Vein endothelial cell (primary cell): ENCODE measurements around a stretch of chr11.

- CAGE, long polyA plus RNA = no peak
These were observed 1.0 kb upstream of the PRR33 start for GRCh38 chr11:1892596-1893289.

- CAGE, long polyA plus RNA = no peak
These were observed 5.3 kb upstream of the PRR33 start for GRCh38 chr11:1896828-1897495.

- CAGE, long polyA plus RNA = no peak
These were observed 11.5 kb upstream of the TNNT3 start for GRCh38 chr11:1907932-1908435.

- CAGE, long polyA plus RNA = no peak
These were observed 2.5 kb upstream of the TNNT3 start for GRCh38 chr11:1916864-1917599.

- CAGE, long polyA plus RNA = no peak
These were observed 6.0 kb downstream of the TNNT3 start for GRCh38 chr11:1925567-1925816.

- CAGE, long polyA plus RNA = no peak
These were observed 12.5 kb downstream of the TNNT3 start for GRCh38 chr11:1931937-1932526.

DNA sequence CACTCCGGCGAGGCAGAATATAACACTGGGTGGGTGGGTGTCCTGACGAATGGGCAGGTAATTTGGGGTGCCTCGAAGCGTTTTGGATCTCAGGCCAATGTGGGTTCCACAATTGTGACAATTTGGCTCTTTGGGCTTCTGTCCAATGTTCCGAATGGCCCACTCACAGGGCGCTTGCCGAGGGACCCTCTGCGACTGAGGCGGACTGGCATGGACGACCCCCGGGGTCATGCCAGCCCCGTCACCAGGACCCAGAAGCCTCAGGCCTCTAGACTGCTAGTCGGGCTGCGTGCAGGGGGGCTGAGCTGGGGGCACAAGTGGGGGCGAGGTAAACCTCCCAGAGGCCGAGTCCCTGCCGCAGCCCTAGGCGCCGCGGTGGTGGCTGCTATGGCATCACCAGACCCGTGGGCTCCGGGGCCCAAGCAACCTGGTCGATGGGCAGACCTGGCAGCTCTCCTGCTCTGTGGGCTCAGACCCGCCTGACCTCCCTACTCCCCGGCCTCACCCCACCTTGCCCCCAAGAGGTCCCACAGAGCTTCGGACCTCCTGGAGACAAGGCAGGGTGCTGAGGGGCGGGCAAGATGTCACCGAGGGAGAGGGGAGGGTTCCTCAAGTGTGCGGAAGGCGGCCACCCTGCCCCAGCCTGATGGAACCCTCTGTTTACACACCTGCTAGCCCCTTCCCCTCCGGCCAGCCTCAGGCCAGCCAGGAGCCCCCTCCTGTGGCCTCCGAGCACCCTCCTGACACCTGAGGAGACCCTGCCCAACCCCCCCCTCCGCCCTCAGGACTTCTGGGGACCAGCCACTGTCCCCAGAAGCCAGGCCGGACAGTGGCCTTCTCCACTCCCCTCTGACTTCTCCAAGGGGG is 9.5 kb downstream of the IGF2 start:
- CAGE, long polyA plus RNA = no peak

- CAGE, long polyA plus RNA = no peak
These were observed 8.1 kb downstream of the IGF2 start for GRCh38 chr11:2131106-2131515.

DNA sequence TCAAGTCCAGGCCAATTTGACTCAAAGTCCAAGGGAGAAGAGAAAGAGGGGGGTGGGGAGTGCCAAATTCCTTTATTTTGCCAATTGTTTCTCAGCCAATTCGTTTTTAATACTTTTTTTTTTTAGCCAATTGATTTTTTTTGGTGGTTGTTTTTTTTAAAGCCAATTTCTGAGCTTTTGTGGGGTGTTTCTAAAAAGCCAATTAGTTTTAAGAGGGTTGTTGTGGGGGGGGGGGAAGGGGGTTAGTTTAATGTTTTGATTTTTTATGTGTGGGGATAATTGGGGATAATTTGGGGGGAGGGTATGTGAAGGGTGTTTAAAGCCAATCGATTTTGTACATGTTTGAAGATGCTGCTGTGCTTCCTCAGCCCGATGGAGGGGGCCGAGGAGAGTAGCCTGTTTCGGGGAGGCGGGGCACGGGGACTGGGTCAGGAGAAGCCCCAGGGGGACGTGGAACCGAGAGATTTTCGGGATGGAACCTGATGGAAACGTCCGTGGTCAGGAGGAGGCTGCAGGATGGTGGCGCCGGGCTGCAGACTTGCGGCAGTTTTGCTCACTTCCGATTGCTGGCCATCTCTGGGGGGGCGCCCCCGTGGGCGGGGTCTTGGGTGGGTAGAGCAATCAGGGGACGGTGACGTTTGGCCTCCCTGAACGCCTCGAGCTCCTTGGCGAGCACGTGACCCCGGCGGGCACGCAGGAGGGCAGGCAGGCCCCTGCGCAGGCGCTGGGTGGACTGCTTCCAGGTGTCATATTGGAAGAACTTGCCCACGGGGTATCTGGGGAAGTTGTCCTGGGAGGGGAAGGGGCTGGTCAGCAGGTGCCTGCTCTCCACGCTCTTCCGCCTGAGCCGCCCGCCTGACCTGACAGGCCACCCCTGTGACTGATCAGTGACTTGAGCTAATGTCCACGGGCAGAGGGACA is 6.5 kb downstream of the IGF2 start:
- CAGE, long polyA plus RNA = no peak

DNA sequence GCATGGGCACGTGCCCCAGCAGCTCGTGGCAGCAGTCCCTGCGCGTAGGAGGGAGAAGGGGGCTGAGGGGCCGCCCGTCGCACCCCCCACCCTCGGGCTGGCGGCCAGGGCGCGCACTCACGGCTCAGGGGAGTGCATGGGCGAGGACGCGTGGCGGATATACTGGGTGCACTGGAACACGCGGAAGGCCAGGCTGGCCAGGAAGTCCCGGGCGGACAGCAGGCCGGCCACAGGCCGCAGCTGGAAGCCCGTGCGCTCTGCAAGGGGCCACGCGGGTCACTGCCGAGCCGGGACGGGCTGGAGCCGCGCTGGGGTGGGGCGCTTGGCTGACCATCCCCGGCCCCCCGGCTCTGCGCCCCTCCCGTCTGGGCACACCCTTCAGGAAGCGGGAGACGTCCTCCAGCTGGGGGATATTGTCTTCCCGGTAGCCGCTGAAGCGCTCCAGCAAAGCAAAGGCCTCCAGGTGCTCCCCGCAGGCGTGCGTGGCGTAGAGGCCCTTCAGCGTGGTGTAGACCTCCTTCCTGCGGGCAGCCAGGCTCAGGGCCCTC is 5.0 kb downstream of the TH start:
- CAGE, long polyA plus RNA = no peak

DNA sequence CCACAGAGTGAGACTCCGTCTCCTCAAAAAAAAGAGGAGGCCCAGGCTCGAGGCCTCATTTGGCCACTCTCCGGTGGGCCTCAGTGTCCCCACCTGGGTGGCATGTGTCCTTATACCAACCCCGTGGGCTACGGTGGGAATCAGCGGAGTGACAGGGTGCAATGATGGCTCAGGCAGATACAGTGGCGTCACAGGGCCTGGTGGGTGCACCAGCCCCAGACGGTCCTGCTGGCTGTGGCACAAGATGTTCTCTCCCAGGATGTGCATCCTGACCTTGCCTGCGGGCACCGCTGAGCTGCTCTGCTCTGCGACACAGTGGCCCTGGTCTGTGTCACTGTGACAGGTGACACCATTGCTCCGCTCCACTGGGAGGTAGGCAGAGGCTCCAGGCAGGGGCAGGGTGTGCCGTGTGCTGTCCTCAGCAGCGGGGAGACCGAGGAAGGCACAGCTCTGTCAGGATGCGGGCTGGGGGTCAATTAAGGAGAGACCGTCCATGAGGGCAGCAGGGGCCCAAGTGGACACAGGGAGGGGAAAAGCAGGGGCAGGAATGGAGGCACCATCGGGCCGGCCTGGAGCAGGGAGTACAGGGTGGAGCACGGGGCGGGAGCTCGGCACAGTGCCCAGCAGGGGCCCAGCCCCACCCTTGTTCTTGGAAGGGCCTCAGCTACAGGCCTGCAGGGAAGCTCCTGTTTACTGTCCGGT is 21.7 kb upstream of the TH start:
- CAGE, long polyA plus RNA = no peak

- CAGE, long polyA plus RNA = no peak
These were observed 30.9 kb upstream of the TH start for GRCh38 chr11:2202380-2202962.

DNA sequence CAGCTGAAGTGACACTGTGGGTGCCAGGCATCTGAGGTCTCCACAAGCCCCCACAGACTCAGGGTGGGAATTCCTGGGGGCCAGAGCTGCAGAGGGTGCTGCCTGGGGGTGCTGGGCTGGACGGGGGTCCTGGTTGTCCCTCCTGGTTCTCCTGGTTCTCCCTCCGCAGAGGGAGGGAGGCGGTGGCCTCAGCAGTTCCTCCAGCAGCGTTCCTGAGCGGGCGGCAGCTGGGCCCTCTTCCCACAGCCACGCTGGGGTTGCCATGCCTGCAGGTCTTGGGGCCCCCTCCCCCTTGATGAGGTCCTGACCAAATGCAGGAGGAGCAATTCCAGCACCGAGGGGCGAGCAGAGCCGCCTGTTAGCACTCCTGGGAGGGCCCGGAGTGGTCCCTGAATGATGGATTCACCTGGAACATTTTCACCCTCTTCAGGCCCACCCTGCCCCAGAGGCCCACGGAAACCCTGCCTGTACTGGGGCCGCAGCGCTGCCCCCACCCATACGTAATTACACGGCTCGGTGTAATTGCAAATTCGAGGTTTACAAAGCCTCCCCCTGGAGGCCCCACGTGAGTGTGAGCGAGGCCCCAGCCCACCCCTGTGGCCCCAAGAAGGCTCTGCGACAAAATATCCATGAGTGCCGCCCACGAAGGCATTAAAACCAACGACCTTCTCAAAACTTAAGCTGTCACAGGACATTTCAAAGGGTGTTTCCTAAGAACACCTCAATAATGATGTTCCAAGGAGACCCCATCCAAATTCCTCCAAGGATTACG is 597 bp downstream of the C11orf21 start:
- CAGE, long polyA plus RNA = no peak

GRCh38 chr11:2302823-2303461 is 1.1 kb downstream of the TSPAN32 start:
- CAGE, long polyA plus RNA = no peak

DNA sequence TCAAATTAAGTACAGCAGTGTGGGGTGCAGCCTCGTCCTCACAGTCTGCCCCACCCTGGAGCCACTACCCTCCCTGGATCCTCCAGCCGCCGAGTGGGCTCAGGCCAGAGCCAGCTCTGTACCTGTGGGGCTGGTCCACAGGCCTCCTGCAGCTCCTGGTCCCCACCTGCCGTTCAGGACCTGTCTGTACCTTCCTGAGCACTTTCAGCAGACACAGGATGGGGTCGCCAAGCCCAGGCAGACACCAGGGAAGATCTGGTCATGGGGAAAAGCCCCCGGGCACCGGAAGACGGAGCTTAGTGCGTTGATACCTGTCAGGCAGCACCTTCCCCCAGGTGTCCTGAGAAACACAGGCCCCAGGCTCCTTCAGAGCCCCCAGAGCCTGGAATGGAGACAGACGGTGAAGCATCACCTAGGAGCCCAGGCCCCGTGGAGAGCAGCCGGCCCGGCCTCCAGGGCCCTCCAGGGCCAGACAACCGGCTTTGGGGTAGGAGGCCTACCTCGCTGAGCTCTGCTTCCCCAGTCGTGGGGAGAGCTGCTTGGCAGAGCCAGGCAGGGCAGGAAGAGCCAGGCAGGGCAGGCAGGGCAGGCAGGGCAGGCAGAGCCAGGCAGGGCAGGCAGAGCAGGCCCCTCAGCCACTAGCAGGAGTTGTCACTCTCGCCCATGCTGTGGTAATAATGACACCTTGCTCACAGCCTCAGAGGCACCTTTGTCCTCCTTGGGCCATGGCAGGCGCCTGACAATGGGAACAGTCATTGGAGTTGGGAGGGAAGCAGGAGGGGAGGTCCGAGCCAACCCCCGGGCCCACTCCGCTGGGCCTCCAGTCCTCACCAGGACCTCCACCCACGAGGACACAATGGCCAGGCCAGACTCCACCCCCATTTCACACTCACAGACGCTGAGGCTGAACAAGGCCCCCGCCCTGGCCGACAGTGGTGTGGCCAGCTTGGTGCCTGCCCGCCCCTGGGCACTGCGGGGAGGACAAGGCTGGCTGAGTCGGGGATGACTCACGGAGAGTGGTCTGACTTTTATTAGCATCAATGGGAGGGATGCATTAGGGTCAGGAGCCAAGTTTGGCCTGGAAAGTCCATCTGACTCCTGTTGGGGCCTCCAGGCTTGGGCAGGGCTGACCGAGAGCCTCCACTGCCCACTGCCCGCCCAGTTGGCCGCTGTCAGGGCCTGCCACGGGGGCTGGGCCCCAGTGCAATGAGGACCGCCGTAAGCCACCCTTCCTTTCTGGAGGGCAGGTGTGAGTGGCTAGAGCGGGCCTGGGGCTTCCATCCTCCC is 10.1 kb downstream of the TSPAN32 start:
- CAGE, long polyA plus RNA = no peak

- CAGE, long polyA plus RNA = no peak
These were observed 13.4 kb downstream of the TSPAN32 start for GRCh38 chr11:2314861-2315929.

- CAGE, long polyA plus RNA = no peak
These were observed 1.1 kb upstream of the CD81 start for GRCh38 chr11:2375945-2376572.

DNA sequence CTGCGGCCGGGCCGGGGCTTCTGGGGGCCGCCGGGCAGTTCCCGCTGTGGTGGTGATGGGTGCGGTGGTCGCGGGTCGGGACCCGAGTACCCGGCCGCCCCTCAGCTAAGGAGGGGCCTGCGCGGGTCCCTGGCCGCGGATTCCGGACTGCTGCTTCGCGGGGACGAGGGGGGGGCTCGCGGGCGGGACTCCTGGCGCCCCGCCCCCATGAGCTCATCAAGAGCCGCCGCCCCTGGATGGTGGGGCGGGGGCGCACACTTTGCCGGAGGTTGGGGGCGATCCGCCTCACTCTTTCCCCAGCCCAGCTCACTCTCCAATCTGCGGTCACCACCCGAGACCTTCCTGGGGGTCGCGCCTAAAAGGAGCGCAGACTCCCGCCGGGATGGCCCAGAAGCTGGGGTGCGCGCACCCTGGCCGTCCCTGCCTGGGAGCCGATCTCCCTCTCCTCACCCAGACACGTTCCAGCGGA is 773 bp downstream of the CD81 start:
- CAGE, long polyA plus RNA = no peak

DNA sequence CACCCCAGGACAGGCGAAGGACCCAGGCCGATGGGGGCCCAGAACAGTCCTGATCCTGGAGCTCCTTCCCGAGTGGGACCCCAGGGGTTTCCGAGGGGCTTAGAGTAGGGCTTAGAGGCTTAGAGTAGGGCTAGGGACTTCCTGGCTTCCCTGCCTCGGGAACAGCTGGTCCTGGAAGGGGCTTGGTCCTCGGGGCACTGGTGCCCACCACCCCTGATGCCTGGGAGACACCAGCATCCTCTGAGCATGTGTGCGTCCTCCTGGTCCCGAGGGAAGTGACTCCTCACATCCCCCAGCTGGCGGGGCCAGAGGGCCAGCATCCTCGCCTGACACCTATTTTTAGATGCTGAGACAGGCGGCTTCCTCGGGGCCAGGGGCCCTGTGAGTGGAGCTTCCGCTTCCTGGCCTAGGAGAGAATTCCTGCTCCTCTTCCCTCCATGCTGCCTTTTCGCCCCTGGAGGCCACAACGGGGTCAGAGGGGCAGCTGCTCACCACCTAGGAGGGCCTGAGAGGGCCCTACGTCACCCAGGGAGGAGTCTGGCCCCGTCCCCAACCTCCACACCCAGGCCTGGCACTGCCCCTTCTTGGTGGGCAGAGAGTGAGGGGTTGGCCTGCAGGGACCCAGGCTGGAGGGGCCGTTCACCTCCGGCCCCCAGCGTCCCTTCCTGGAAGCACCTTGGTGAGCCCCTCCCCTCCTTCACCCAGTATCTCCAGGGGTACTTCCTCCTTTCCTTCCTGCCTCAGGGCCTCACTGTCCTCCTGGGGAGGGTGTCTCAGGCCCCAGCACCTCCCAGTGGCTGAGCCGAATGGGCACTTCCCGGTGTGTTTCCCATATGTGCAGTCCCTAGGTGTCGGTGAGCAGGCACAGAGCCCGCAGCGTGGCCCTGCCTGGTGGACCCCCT is 5.9 kb downstream of the CD81 start:
- CAGE, long polyA plus RNA = no peak

GRCh38 chr11:2387260-2388133 is 10.4 kb downstream of the CD81 start:
- CAGE, long polyA plus RNA = no peak